Parotid gland (tissue), 1 donor: ENCODE results near the gene ZNG1A.

DNA sequence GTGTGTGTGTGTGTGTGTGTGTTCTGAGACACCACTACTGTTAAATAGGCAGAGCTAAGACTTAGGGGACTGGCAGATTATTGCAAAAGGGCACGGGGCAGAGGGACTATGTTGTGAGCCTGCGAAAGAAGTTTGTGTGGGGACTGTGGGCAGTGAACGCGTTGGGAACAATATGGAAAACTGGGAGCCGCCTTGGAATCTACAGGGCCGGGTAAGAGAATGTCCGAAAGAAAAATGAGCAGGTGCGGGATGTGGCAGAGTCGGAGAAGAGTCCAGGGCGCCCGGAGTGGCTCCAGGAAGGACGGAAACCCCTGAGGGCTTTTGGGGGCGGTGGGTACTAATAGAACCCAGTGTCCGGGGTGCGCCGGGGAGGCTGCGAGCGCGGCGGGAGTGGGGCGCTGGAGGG is 43.4 kb upstream of the WASHC1 start:
- PRO-cap, result no peak

GRCh38 chr9:178559-179495 is at the start of gene ZNG1A:
Gene ZNG1A (minus strand): TSS chr9:179056.
- PRO-cap, result no peak

DNA sequence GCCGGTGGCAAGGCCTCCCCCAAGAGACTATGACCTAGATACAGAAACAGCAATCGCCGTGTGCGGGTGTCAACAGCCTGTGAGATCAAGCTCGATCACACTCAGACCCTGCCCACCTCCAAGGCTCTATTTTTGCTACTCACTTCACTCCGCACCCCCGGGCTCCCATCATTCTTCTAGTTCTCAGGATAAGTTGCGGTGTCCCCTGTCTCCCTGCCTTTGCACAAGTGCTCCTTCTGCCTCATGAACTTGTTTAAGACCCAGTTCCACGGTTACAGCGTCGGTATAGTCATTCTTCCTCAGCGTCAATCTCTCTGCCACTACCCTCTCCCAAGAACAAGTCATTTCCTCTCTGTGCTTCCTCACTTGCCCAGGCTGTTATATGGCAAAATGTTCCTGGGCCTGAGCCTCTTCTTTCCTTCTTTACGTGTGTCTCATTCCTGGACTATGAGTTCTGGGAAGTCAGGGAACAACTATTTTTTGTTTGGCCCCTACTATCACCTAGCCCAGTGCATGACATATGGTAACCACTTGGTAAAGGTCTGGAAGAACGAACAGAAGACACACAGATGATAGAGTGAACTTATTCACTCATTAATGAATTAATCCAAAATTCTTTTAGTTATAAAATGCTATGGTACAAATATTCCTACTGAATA is 5.3 kb upstream of the DOCK8 start:
- PRO-cap, result no peak

DNA sequence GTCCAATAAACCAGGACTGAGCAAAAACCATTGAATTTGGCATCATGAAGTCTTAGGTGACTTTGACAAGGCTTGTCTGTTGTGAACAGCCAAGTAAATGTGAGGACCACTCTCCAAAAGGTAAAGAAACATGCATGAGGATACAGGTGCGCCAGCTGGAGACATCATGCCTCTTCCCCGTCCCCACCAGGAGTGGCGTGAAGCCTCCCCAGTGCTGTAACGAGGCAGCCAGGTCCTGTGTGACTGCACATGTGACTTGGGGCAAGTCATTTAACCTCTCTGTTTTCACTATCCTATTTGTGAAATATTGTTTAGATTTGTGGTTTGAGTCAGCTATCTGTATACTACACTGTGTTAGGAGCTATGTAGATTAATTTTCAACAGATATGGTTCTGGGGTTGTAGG is 65.0 kb downstream of the DOCK8 start:
- PRO-cap, result no peak

- PRO-cap, result no peak
Measured at GRCh38 chr9:534711-535402, 30.4 kb downstream of the KANK1 start.

GRCh38 chr9:655786-656545 is 151.5 kb downstream of the KANK1 start:
- PRO-cap, result no peak

DNA sequence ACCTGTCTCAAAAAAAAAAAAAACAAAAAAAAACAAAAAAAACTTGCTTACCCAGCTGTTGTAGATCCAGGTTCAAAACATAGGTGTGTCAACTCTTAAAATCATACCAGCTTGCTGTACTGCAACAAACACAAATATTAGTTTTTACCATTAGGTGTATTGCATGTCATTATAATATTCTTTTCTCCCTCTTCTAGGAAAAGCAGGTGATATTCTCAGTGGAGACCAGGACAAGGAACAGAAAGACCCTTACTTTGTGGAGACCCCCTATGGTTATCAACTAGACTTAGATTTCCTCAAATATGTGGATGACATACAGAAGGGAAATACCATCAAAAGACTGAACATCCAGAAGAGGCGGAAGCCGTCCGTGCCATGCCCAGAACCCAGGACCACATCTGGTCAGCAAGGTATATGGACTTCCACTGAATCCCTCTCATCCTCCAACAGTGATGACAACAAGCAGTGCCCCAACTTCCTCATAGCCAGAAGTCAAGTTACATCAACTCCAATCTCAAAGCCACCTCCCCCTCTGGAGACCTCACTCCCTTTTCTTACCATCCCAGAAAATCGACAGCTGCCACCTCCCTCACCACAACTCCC is 130.8 kb upstream of the DMRT1 start:
- PRO-cap, result no peak

- PRO-cap, result no peak
Measured at GRCh38 chr9:716019-716470, 125.5 kb upstream of the DMRT1 start.

DNA sequence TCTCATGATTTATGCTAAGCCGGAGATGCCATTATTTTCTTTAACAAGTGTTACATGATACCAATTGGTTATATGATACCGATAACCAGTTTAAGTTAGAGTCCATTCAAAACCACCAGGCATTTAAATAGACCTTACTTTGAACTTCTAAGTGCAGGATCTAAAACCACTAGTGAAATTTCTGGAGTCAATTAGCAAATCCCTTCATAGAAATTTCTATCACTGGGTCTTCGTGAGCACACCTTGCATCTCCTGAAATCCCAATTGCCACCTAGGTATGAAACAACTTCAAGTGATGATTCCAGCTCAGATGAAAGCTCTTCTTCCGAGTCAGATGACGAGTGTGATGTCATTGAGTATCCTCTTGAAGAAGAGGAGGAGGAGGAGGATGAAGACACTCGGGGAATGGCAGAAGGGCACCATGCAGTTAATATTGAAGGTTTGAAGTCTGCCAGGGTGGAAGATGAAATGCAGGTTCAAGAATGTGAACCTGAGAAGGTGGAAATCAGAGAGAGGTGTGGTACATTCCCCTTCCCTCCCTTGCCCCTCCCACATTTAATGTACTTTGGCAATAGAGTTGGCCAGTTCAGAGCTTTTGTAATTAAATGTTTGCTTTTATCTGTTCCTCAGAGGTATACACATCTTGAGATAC is 109.3 kb upstream of the DMRT1 start:
- PRO-cap, result no peak

DNA sequence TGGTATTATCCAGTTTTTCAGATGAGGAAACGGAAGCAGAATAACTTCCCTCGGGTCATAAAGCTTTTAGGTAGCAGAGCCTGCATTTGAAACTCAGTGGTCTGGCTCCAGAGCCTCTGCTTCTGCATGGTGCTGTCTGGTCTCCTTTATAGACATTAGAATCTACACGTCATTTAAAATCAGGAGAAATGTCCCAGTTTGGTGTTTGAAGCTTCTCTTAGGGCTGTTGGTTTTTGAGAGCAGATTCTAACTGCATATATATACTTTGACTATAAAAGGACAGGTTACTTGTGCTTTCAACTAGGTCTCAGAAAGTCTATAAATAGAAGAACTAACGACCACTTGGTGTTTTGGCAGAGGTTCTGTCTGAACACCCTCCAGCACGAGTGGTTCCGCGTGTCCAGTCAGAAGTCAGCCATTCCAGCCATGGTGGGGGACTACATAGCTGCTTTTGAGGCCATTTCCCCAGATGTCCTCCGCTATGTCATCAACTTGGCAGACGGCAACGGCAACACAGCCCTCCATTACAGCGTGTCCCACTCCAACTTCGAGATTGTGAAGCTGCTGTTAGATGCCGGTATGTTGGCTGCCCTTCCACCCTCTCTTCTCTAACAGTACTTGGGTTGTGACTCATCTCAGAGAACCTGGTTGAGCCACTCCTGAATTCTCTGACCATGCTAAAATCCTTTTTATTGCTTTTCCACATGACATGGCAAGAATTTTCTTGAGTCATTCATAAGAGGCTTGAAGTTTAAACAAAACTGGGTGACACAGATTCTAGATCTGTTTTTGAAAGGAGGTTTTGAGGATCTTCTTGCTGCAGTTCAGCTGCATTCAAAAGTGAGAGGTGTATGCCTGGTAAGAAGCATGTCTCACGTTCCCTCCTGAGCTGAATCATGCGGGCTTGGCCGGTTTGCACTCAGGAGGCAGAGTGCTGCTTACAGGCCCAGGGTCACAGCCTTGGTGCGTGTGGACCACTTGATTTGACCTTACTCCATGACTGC is 103.3 kb upstream of the DMRT1 start:
- PRO-cap, result no peak

GRCh38 chr9:752088-752376 is 89.5 kb upstream of the DMRT1 start:
- PRO-cap, result no peak

DNA sequence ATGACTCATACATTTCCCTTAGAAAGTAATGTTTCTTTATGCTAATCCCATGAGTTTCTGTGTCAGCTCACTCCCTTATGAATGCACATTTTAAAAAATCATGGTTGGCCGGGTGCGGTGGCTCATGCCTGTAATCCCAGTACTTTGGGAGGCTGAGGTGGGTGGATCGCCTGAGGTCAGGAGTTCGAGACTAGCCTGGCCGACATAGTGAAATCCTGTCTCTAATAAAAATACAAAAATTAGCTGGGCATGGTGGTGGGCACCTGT is 89.2 kb upstream of the DMRT1 start:
- PRO-cap, result no peak

DNA sequence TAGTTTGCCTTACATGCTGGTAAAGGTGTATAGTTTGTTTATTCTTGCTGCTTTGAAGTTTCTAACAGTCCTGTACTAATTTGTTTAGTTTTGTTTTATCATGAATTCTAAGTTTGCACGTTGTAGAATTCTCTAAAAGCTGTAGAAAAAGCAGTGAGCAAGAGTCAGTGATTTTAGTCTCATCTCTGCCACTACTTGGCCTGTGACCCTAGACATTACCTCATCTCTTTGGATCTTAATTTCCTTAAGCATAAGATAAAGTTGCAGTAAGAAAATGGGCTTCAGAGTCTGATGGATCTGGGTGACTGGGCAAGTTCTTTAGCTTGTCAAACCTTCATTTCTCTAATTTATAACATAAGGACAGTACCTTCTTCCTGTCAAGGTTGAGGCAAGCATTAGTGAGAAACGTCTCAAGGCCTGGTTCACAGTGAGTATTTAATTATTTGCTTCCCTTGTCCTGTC is 247.9 kb downstream of the DMRT2 start:
- PRO-cap, result no peak

DNA sequence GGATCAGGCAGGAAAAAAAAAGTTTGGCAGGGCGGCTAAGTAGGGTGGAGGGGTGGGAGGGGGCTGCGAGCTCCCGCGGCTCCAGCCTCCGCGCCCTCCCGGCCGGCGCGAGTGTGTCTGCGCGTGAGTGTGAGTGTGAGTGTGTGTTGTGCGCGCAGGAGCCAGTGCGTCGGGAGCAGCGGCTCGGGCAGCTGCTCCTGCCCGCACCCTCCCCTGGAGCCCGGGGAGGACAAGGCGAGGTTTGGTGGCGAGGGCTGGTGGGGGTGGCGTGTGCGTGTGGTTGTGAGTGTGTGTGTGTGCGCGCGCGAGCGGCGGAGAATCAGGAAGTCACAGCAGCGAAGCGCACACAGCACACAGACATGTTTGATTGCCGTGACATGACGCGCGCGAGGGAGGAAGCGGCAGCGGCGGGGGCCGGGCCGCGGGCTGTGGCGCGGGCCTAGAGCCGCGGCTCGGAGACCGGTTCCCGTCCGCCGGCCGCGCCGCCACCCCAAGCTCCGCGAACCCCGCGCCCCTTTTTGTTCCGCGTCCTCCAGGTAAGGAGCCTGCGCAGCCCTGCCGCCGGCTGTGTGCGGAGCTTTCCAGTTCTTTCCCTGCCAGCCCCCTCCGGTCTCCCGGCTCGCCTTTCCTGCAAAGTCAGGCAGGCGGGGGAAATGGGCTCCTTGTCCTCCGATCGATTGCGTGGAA is 2.3 kb downstream of the SMARCA2 start:
- PRO-cap, result bidirectional peak, plus-strand start at position 404 of the sequence, minus-strand start at position 215 of the sequence

DNA sequence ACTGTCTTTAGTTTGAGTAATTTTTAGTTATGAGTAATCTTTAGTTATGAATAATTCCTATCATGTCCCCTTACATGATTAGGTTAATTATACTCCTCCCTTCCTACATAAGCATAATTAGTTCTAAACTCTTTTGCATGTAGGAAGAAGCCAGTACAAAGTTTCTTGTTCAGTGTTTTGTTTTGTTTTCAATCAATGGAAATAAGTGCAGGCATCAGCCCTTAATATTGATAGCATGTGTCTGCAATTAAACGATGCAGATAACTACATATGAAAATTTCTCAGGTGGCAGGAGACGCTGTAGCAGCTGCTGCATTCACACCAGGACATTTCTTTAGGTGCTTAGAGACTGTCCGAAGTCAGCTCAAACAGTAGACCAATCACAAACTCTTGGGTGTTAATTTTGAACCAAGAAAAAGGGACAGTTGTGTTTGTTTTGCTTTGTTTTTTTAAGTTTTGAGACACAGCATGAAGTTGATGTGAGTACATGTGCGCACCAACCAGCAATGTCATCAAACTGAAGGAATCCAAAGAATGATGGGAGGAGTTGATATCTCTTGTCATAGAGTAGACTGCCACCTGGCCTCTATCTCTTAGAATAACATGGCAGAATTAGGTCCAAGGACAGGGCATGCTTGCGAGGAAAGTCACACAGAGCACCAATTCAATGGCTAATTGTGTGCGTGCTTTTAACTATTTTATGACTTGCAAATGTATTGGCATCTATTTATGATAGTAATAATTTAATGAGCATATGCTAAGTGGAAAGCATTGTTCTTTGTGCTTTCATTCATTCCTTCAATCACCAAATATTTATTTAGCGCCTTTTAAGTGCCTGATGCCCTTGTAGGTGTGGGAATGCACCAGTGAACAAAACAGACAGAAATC is 51.6 kb downstream of the SMARCA2 start:
- PRO-cap, result no peak

DNA sequence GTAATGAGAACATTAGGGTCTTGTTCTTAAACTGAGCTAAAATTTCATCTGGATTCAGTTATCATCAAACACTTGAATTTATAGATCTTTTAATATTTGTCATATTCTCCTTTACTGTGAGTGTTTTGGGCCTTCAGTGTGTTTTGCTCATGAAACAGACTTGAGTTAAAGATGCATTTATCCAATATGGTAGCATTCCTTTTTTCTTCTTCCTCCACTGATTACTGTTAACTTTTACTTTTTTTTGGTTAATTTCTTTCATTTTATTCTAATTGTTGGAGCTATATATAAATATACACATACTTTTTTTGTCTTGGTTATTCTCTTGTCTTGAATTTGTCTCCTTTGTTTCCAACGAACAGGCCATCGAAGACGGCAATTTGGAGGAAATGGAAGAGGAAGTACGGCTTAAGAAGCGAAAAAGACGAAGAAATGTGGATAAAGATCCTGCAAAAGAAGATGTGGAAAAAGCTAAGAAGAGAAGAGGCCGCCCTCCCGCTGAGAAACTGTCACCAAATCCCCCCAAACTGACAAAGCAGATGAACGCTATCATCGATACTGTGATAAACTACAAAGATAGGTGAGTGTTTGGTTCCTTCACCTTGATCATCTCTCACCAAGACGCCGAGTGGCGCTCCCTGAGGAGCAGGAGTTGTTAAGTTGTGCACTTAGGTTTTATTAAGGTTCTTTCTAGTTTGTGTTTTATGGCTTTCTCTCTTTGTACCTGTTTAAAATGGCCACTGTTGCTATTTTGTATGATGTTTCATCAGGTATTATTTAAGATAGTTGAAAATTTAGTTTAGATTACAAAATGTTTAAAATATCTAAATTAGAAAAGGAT is 146.4 kb downstream of the SMARCA2 start:
- PRO-cap, result no peak

- PRO-cap, result no peak
Measured at GRCh38 chr9:2170497-2171004, 155.4 kb downstream of the SMARCA2 start.

DNA sequence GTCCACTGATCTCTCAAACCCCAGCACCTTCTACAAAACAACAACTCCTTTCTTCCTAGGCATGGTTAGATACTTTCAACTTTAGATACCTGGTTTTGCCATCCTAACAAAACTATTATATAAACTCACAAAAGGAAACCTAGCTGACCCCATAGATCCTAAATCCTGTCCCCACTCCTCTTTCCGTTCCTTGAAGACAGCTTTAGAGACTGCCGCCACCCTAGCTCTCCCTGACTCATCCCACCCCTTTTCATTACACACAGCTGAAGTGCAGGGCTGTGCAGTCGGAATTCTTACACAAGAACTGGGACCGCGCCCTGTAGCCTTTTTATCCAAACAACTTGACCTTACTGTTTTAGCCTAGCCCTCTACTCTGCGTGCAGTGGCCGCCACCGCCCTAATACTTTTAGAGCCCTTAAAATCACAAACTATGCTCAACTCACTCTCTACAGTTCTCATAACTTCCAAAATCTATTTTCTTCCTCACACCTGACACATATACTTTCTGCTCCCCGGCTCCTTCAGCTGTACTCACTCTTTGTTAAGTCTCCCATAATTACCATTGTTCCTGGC is 264.0 kb downstream of the SMARCA2 start:
- PRO-cap, result no peak

GRCh38 chr9:2300038-2300604 is 285.0 kb downstream of the SMARCA2 start:
- PRO-cap, result no peak

DNA sequence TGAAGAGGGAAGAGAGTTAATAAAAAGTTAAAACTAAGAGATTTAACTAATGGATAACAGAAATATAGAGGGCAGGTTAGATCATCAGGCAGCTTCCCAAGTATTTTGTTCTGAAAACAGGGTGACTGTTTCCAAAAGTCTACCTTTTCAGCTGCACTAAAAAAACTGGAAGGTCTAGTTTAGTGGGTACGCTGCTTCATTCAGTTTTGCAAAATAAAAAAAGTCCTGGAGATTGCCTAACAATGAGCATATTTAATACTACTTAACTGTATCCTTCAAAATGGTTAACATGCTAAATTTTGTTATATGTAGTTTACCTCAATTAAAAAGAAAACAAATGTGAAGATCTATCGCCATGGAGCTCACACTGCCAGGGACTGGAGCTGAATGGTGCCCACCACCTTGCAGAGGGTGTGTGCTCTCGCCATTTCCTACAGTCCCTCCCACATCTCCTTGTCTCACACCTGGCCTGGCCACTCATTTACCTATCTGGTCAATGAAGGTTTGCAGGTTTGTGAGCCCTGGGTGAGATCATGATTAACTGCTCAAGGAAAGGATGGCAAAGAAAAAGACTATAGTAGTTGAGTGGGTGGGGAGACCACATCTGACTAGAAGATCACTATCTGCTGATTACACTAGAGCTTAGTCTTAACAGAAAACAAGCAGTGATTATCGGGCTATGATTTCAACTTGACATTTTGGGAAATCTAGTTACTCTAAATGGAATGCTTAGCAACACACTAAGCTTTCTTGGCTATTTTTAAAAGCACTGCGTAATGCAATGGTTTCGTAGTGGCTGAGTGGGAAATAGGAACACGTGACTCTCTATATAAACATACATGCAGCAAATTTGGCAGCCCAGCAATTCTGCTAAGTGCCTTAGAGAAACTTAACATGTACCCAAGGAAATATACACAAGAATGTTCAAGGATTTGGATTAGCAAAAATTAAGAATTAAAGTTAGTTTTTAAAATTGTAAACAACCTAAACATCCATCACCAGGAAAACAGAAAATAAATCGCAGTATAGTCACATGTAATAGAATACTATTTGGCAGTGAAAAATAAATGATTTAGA is 27.4 kb downstream of the PUM3 start:
- PRO-cap, result no peak